Type B pancreatic cell (in vitro differentiated cells): ENCODE results near the gene CLDN14.

DNA sequence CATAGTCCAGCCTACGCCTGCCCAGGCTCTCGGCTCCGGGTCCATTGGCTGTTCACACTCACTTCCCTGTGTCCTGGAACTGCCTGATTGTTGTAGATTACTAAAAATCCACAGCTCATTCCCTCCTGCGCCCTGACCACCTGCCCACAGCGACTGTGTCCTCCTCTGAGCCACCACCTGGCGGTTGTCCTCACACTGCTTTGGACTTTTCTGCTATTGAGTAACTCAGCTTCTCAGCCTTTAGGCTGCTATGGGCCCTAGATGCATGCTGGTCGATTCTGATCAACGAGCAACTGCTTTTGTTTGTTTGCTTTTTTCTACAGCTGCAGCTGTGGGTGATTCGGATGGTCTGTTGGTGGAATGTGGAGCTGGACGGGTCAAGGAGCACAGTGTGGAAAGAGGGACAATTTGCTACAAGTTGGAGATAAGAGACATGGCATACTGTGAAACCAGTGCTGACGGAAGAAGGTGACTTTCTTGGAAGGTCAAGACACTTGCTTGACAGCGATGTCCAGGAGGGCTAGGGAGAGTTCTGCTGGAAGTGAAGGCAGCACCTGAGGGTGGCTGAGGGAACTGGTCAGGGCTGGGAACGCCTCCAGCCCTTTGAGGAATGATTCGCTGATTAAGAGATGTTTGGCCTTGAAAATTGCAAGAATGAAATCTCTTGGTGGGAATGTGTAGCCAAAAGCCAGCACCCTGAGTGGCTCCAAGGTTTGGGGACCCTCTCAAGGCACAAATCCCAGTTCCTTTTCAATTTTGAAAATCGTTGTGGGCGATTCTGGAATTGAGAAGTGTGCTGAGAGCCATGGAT lies at the start of gene CLDN14:
Gene CLDN14 (minus strand): TSS at position 215 of the 811 bp plus-strand sequence.
- PRO-cap, result no peak

DNA sequence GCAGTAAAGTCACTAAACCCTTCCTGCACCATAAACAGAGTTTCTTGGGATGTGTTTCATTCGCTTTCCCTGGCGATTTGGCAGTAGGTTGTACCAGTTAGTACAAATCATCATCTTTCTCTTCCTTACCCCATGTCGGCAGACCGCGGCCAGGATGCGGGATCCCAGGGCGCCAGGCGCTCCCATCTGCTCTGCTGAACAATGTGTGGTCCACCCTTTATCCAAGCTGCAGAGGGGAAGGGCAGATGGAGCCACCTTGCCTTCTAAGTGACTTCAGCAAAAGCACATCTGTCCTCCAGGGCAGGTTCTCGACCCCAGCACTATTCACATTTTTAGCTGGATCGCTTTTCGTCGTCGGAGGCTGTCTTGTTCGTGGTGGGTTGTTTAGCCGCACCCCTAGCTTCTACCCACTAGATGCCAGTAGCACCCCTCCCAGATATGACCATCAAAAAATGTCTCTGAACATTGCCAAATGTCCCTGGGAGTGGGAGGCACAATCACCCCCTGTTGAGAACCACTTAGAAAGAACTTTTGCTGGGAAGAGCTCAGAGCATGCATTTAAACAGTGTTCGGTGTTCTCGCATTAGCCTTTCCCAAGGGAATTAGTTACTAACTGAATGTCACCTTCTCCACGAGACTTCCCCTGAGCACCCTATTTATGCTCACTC lies 58.1 kb upstream of the SIM2 start:
- PRO-cap, result no peak

- PRO-cap, result no peak
These were observed 873 bp downstream of the SIM2 start for GRCh38 chr21:36699677-36700298.

DNA sequence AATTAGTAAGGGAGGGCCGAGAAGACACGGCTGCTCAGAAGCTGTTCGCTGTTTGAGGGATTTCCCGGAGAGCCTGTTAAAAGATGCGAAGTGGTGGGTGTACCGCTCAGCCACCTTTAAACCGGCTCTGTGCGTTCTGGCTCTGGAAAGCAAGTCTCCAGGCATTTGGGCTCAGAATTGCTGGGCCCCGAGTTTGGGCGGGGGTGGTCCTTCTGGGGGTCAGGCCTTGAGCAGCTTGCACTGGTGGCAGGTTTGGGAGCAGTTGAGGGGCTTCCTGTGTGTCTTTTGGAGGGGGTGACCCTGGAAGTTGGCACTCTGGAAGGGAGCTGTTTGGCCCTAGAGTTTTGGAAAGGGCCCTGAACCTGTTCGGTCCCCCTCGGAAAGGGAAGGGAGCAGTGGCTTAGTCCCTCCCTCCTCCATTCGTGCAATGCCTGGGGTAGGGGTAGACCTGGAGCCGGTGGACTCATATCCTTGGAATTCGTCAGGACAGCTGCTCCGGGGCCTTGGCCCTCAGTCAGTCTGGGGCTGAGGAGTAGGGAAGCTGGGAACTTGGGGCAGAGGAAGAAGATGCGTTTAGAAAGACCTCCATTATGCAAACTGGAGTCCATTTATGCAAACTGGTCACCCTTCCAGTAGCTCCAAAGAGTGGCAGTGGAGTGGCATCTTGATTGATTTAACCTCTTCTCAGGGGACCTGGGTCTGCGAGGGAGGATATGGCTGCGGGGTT lies 3.2 kb downstream of the SIM2 start:
- PRO-cap, result no peak

GRCh38 chr21:37073601-37074547 lies 820 bp downstream of the TTC3 start:
- PRO-cap, result bidirectional peak, plus-strand start at chr21:37073947, minus-strand start at chr21:37073753; bidirectional peak, plus-strand start at chr21:37074233, minus-strand start at chr21:37074206

DNA sequence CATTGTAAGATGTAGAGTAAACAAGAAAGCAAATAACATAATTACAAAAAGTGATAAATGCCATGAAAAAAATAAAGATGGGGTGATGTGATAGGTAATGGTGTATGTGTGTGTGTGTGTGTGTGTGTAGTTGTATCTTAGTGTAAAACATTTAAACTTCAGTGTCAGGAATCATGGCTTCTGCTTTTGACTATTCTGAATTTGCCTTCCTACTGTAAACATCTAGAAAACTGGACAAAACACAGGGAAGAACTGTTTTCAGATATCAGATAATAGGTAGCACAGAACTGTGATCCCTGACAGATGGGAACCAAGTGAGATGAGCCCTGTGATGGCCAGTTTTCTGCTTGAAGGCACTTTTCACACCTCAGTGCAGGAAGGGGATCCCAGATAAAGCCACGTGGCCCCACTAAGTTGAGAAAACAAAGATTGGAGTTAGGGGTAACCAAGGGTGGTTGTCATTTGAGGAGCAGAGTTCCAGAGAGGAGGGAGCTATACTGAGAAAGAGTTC lies 17.2 kb downstream of the DYRK1A start:
- PRO-cap, result no peak

- PRO-cap, result no peak
These were observed 113.8 kb downstream of the DYRK1A start for GRCh38 chr21:37480218-37480954.

DNA sequence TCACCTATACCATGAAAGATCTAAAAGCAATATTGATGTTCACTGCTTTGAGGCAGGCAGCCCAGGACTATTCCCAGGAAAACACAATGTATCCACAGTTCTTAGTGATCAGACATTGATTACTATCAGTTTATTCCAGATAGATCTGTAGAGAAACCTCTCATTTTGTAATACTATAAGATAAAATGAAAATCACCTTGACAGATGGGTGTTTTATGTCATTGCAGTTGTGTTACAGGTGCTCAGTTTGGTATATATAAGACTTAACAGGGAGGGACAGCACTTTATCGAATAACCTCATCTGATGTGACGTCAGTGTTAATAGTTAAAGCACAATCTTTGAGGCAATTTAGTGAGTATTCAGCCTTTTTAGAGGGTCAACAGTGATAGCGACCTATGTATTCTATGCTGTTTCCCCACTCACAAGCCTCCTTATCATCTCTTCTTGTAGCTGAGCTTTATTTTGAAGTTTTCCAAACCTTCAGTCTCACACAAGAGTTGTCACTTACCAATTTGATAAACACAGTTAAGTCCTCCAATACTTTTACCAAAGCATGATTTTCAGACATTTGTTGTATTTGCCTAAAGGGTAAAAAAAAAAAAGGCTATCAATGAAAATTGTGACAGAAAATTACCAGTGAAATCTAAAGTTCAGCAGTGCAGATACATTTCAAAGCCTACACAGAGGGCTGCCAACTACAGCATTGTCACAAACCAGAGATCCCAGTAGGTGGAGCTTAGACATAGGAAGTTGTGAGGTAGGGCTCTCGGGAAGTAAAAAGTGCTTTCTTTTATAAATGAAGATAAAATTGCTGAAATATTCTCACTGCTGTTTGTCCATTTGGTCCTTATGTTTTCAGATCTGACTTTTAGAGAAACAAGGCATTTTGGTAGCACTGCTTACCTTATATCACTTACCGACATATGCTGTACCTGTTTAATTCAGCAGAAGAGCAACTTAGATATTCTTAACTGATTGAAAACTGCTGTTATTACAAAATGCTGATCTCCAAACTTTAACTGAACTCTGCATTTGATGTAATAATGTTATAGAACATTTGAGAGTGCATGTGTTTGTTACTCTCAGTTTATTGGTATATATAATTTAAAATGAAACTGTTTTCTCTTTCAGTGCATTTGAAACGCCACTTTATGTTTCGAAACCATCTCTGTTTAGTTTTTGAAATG lies 122.9 kb downstream of the DYRK1A start:
- PRO-cap, result no peak

DNA sequence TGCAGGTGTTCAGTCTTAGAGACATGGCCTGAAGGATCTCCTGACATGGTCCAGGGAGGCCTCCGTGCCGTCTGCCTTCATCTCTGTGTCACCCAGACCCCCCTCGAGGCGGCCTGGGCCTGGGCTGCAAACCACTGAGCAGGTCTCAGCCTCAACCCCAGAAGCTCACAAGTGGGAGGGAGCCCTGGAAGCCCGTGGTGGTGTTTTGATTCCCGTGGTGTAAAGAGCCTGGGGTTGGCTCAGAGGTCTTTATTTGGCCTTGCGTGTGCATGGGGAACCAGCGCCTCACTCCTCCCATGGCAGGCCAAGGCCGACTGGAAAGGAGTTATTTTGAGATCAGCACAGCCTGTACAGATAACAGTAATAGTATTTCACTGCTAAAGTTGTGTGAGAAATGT lies 186.4 kb downstream of the DYRK1A start:
- PRO-cap, result no peak

DNA sequence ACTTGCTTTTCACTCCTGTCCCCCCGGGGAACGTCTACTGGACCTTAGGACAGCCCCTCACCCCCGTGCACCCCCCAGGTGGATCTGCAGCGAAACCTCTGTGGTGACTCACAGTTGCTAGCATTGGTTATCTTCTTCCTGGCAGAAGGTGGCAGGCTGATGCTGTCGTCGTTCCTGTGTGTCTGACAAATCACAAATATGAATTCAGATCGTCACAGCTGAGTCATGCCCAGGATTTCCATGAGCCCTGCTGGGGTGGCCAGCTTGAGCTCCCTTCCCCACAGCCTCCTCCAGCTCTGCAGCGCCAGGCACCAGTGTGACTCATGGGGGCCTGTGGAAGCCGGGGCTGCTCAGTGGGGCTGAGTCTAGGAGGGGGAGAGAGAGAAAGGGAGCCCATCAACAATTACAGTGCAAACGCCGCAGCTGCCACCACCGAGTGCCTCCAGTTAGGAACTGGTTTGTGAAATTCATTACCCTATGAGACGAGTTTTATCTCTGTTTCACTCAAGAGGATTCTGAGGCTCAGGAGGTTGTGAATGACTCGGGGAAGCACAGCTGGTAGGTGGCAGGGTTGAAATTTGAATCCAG lies 197.8 kb downstream of the DYRK1A start:
- PRO-cap, result bidirectional peak, plus-strand start at position 314 of the sequence, minus-strand start at position 102 of the sequence

GRCh38 chr21:37564912-37565146 lies 198.3 kb downstream of the DYRK1A start:
- PRO-cap, result no peak

- PRO-cap, result no peak
These were observed 58.8 kb downstream of the KCNJ6 start for GRCh38 chr21:37857489-37857842.

- PRO-cap, result no peak
These were observed 63.2 kb downstream of the ERG start for GRCh38 chr21:38435013-38435524.

- PRO-cap, result no peak
These were observed 24.1 kb downstream of the ERG start for GRCh38 chr21:38474012-38474687.

DNA sequence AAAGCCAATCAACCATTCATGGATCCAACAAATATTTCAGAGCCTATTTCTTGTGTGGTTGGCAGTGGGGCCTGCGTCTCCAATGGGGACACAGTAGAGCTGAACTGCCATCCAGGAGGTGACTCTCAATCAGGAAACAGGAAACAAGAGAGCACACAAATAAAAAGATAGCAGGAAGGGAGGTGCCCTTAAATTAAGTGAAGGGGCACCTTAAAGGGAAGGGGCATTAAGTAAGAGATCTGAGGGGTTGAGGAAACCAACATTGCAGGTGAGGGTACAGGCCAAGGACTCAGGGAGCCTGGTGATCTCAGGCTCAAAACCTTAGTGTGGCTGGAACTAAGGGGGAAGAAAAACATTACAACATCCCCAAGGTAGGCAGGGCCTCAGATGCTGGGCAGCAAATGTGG lies 64.2 kb upstream of the ETS2 start:
- PRO-cap, result no peak

- PRO-cap, result no peak
These were observed 54.1 kb upstream of the ETS2 start for GRCh38 chr21:38751555-38752012.

- PRO-cap, result no peak
These were observed 45.9 kb upstream of the ETS2 start for GRCh38 chr21:38759854-38760207.

GRCh38 chr21:38825192-38825667 lies 19.5 kb downstream of the ETS2 start:
- PRO-cap, result no peak

DNA sequence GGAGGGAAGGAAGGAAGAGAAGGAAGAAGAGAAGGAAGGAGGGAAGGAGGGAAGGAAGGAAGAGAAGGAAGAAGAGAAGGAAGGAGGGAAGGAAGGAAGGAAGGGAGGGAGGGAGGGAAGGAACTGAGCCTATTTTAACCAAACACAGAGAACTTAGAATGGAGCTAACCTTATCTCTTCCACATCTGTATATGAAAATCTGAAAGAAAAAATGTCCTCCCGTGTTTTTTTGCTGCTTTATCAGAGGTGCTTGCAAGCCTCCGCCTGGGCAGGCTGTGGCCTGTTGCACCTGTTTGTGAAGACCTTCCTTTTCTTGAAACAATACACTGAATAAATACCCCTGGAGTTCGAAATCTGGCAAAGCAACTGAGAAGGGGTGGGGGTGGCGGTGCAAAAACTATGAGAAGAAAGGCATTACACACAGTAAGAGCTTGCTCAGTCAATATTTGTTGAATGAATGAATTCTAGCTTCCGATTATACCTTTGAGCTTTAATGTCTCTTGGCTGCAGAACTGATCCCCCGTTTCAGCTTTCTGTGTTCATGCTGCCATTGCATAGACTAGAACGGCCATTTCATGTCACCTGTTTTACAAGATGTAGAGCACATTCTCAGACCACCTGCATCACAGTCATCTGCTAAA lies 111.2 kb downstream of the ETS2 start:
- PRO-cap, result no peak

- PRO-cap, result no peak
These were observed 115.8 kb downstream of the ETS2 start for GRCh38 chr21:38921621-38921902.